A549 (cell line): Measurements from ENCODE around the genes TUBB8B and MYOM1.

DNA sequence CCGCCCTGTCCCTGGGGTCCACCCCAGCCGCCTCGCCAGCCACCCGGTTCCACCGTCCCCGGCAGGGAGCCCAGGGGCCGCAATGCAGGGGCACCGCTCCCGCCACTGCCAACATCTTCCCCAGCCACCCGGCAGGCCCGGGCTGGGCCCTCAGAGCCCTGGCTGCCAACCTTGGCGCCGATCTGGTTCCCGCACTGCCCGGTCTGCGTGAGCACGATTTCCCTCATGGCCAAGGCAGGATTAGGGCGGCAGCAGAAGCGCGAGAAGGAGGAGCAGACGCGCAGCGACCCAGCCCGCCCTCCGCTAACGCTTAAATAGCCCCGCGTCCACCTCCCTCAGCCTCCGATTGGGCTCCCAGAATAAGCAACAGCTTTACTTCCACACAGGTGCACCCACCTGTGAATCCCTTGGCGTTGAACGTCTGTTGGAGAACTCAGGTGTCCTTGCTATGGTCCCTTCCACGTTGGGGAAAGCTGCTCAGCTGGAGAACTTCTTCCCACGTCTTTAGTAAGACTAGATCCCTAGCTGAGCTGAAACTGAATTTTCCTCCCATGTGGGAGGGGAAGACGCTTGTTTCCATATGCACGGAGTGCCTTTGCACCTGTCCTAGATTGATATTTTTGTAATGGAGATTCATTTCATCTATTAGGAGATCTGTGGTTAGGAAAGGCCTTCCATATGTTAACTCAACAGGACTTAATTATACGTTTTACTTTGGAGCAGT, at the start of gene TUBB8B:
Gene TUBB8B (minus strand): TSS at position 285 of the 724 bp plus-strand sequence.
- PRO-cap = no peak
CAGE:
- cytosol, long polyA plus RNA = no peak
- long polyA plus RNA = no peak
- nucleus, long polyA plus RNA = no peak

DNA sequence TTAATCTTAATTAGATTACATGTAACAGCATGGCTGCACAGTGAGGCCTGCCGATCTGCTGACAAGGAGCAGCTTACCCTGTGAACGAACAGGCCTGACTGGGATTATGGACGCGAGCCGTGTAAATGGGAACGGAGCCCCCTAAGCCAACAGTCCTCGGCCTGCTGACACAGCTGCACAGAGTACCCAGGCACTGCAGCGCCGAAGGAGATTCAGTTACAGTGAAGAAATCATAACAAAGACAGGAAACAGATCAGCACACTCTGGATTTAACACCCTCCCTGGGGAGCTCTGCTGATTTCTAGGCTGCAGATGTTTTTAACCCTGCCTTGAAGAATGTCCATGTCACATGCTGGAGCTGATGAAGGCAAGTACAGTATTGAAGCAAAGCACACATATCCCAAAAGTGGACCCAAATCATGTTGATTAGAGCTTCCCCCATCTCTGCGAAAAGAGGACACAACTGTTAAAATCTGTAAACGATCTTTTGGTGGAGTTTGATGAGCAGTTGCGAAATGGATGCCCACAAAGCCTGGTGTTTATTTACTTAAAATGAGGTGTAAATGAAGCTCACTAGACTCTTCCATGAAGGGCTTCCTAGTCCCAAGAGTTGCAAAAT, 43.3 kb downstream of the COLEC12 start:
- PRO-cap = no peak
CAGE:
- cytosol, long polyA plus RNA = no peak
- long polyA plus RNA = no peak
- nucleus, long polyA plus RNA = no peak

DNA sequence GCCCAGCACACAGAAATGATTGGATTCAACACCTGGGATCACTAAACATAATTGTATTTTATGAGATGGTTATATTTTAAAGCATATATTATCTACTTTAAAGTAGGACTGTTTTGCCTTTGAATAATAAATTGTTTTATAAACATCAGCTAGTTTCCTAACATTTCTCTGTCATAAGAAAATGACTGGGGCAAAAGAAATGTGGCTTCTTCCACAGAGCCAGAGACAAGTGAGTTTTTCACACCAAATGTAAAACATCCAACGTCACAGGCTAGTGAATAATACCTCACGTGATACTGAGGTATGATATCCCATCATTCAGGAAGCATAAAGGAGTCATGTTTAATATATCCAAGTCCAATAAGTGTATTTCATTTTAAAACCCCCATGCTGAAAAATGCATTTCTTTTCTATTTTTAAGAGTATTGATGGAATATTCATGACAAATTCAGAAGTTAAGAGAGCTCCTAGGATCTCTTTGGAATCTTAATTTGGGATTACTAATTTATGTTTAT, 5.9 kb downstream of the COLEC12 start:
- PRO-cap = no peak
CAGE:
- cytosol, long polyA plus RNA = no peak
- long polyA plus RNA = no peak
- nucleus, long polyA plus RNA = no peak

DNA sequence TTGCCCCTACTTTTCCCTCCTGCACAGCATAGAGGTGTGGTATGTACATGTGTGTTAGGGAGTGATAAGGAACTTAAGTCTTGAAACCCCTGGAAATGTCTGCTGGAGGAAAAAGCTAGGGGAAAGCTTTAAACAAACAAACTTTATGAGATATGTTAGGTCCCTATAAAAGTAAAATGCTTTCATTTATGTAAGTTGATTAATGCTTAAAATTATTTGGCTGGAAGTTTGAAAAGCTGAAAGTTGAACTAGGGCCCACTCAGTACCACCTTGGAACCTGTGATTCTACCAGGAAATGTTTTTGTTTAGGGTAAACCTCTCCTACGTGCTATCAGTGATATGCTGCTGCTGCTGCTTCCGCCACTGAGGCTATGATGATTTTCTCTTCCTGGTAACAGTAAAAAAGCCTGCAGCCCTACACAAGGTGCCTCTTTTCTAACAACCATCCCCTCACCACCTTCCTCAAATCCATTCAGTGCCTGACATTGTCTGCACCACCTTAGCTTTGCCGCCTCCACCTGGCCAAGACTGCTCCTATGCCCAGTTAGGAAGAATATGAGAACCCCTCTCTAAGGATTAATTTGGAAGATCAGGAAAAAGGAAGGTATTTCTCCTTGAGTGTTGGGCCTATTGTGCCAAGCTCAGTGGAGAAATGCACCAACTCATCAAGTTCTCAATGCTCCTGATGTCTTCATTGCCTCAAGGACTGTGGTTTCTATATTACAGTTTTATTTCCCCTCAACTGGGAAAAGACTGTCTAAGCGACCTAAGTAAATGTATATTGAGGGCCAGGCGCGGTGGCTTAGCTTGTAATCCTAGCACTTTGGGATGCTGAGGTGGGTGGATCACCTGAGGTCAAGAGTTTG, 2.6 kb upstream of the YES1 start:
- PRO-cap = no peak
CAGE:
- cytosol, long polyA plus RNA = no peak
- long polyA plus RNA = no peak
- nucleus, long polyA plus RNA = no peak

GRCh38 chr18:830030-830979, 18.3 kb upstream of the YES1 start:
- PRO-cap = no peak
CAGE:
- cytosol, long polyA plus RNA = no peak
- long polyA plus RNA = no peak
- nucleus, long polyA plus RNA = no peak

GRCh38 chr18:2673180-2673454, 17.6 kb downstream of the SMCHD1 start:
- PRO-cap = no peak
CAGE:
- cytosol, long polyA plus RNA = no peak
- long polyA plus RNA = no peak
- nucleus, long polyA plus RNA = no peak

GRCh38 chr18:2688003-2689119, 32.8 kb downstream of the SMCHD1 start:
- PRO-cap = no peak
CAGE:
- cytosol, long polyA plus RNA = no peak
- long polyA plus RNA = no peak
- nucleus, long polyA plus RNA = no peak

DNA sequence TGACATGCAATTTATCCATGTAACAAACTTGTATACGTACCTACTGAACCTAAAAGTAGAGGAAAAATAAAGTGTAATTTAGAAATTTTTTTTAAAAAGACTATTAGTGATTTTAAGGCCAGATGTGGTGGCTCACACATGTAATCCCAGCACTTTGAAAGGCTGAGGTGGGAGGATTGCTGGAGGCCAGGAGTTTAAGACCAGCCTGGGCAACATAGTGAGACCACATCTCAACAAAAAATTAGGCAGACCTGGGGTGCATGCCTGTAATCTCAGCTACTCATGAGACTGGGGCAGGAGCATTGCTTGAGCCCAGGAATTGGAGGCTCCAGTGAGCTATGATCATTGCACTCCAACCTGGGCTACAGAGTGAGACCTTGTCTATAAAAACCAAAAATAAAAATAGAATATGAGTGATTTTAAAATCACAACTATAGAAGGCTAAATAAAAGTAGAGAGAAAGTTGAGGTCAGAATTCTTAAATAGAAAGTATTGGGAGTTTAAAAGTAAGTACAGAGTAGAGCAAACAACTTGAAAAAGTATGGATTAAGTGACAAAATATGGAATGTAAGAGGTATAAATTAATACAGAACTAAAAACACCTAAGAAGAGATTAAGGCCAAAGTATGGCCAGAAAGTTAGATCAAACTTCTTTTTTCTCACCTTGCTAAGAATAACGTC, 81.9 kb downstream of the SMCHD1 start:
- PRO-cap = no peak
CAGE:
- cytosol, long polyA plus RNA = no peak
- long polyA plus RNA = no peak
- nucleus, long polyA plus RNA = no peak

DNA sequence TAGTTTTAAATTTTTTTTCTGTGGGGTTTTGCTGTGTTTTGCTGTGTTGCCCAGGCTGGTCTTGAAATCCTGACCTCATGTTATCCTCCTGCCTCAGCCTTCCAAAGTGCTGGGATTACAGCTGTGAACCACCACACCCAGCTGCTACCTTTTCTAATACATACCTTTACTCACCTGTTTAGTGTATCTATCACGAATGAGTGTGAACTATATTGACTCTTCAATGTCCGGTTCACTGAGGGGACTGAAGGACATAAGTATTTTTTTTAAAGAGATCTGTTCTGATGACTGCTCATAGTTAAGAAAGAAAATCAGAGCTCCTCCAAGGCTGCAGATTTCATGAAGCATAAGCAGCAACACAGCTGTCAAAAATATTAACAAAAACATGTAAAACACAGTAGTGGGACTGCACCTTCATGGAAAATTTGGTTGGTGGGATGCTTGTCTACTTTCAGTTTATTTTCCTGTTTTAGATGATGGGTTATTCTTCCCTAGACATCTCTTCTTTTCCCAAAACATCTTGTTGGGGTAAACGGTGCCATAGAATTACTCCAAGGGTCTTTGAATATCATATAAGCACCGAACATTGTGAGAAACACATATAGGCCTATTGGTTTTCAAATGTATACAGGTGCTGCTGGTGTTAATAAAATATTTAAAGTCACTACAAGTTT, 84.0 kb upstream of the EMILIN2 start:
- PRO-cap = no peak
CAGE:
- cytosol, long polyA plus RNA = no peak
- long polyA plus RNA = no peak
- nucleus, long polyA plus RNA = no peak

DNA sequence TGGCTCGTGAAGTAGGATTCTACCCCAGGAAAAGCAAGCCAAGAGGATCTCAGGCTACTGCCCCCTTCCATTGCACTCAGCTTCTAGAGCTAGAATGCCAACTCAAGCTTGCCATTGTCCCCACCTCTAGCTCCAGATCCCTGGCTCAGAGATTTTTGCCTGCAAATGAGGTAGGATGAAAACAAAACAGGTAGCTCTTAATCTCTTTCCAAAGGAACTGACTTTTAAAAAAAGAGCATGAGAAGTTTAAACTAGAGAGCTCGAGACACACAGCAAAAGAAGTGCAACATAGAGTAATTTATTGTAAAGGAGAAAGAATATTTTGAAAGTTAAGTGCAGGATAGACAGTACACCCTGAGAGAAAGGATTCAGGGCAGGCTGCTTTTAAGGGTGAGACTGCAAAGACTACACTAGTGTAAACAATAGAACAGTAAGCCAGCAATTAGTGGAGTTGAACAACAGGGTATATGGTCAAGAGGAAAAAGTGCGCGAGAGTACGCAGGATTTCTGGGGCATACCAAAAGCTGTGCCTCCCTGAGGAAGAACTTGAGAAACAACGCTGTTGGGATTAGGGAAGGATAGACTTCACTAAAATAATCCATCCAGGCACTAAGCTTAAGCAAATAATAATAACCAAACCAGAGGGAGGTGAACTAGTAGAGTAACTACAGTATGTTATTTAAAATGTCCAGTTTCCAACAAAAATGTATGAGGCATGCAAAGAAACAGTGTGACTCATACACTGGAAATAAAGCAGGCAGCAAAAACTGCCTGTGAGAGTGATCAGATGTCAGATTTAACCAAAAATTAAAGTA, 40.8 kb upstream of the EMILIN2 start:
- PRO-cap = no peak
CAGE:
- cytosol, long polyA plus RNA = no peak
- long polyA plus RNA = no peak
- nucleus, long polyA plus RNA = no peak

DNA sequence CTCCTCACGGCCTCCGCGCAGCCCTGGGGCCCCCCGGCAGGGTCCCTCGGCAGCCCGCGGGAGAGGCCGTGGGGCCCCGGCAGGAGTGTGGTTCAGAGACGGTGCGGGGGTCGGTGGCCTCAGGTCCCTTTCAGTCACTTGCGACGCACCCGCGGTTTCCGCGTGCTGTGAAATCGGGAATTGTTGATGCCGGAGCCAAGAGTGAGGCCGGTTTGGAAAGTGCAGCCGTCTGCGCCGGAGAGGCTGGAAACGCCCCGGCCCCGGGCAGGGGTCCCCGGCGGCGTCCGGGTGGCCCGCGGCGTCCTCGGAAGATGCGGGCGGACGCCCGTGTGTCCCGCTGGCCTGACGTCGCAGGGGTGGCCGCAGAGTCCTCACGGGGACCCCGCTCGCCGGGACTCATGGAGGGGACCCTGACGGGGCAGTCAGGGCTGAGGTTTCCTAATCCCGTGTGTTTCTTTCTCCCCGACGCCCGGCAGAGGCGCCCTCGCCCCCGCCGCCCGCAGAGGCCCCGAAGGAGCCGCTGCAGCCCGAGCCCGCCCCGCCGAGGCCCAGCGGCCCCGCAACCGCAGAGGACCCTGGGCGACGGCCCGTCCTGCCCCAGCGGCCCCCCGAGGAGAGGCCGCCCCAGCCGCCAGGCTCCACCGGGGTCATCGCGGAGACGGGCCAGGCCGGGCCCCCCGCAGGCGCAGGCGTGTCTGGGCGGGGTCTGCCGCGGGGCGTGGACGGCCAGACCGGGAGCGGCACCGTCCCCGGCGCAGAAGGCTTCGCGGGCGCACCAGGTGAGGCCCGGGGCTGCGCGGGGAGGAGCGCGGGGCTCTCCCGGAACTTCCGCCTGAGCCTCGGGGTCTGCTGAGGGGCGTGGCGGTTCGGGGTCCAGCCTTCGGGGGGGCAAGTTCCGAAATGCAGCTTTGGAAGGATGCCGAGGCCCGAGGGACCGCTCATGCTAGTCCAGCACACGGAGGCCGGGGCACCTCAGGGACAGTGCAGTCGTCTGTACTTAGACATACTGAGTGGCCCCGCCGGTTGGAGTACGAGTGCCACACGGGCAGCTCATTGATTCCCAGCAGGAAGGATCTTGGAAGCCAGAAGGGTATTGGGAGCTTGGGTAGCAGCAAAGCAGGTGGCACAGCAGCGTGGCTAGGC, 59.9 kb downstream of the EMILIN2 start:
- PRO-cap = no peak
CAGE:
- cytosol, long polyA plus RNA = no peak
- long polyA plus RNA = no peak
- nucleus, long polyA plus RNA = no peak

DNA sequence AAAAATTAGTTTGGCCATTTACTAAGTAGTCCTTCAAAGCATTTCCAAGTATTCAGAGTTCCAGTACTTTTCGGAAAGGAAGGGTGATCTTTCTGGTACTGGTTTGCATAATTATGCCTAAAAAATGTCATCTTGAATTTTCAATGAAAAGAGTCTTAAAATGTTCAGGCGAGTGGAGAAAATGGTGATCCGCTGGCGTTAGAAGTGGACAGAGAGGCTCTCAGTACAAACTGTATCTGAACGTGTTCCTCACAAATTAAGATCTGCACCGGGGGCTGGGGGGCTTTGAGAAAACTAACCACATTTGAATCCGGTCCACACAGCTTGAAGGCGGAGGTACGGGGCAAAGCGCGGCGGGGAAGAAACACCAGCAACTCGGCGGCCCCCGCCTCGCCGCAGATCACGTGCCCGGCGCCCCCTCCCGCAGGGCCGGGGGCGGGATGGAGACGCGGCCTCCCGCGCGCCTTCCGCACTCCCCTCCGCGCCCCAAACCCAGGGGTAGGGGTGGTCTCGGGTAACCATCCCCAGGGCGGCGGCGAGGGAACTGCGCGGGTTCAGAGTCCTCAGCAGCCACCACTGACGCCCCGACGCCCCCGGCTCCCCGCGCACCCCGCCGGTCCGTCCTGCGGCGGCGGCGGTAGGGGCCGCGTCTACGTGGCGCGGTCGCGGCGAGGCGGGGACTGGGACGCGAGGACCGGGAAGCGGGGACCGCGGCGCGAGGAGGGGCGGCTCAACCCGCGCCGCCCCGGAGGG, 549 bp downstream of the LPIN2 start:
- PRO-cap = bidirectional peak, plus-strand start at position 424 of the sequence, minus-strand start at position 393 of the sequence; unidirectional peak, minus-strand start at position 652 of the sequence
CAGE:
- cytosol, long polyA plus RNA = no peak
- long polyA plus RNA = no peak
- nucleus, long polyA plus RNA = no peak

- PRO-cap = no peak
CAGE:
- cytosol, long polyA plus RNA = no peak
- long polyA plus RNA = no peak
- nucleus, long polyA plus RNA = no peak
These were observed 1.7 kb upstream of the LPIN2 start for GRCh38 chr18:3014663-3014938.

DNA sequence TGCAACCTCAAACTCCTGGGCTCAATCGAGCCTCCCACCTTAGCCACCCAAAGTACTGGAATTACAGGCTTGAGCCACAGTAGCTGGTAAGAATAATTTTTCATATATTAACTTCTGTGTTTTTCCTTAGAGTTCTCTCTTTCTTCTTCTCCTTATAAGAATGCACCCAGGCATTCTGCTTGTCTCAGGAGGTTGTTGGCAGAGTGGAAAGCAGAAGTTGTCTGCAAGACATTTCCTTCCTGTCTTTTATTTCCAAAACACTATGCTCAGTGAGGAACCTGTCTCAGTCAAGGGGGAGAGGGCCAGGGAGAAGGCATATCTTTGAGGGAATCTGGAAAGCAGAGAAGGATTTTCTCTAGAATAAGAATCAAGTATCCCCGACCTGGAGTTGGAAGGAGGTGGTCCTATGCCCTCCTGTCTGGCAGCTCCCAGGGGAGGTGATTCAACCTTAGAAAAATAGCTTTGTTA, 3.6 kb upstream of the LPIN2 start:
- PRO-cap = no peak
CAGE:
- cytosol, long polyA plus RNA = no peak
- long polyA plus RNA = no peak
- nucleus, long polyA plus RNA = no peak

GRCh38 chr18:3026597-3027315, 13.8 kb upstream of the LPIN2 start:
- PRO-cap = no peak
CAGE:
- cytosol, long polyA plus RNA = no peak
- long polyA plus RNA = no peak
- nucleus, long polyA plus RNA = no peak

- PRO-cap = no peak
CAGE:
- cytosol, long polyA plus RNA = no peak
- long polyA plus RNA = no peak
- nucleus, long polyA plus RNA = no peak
These were observed 81.1 kb upstream of the LPIN2 start for GRCh38 chr18:3093900-3094593.

- PRO-cap = no peak
CAGE:
- cytosol, long polyA plus RNA = no peak
- long polyA plus RNA = no peak
- nucleus, long polyA plus RNA = no peak
These were observed 9.5 kb downstream of the MYOM1 start for GRCh38 chr18:3210196-3210827.

DNA sequence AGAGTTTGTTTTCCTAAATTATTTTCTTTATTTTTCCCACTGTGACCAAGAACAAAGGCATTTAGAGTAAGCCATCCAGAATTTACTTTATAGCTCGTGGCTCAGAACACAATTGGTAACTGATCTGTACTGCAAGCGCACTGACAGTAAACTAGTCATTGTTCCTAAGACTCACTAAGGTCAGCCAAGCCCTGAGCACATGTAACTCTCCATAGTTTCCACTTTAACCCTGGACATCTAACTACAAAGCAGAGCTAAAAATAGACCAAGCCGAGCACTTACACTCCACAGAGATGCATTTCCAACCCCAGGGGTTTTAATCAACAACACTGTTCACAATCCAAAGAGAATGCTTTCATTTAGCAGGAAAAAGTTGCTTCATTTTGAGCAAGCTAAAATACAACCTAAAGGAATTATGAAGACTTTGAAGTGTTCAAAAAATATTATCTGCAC, 8.1 kb downstream of the MYOM1 start:
- PRO-cap = no peak
CAGE:
- cytosol, long polyA plus RNA = no peak
- long polyA plus RNA = no peak
- nucleus, long polyA plus RNA = no peak

GRCh38 chr18:3219148-3220176, at the start of gene MYOM1:
MYOM1 (minus strand) TSS chr18:3219968.
- PRO-cap = no peak
CAGE:
- cytosol, long polyA plus RNA = no peak
- long polyA plus RNA = no peak
- nucleus, long polyA plus RNA = no peak

- PRO-cap = no peak
CAGE:
- cytosol, long polyA plus RNA = no peak
- long polyA plus RNA = no peak
- nucleus, long polyA plus RNA = no peak
These were observed 13.7 kb upstream of the MYOM1 start for GRCh38 chr18:3233482-3233867.